ENCODE data around the gene CD2.

- RRBS, result no CpG with 5 or more reads among the region's 14 CpGs
Observed at GRCh38 chr1:116569761-116570101, 1.1 kb downstream of the CD58 start.

GRCh38 chr1:116754029-116754770, at the start of gene CD2:
TSS of gene CD2 (plus strand) at chr1:116754430.
- RRBS, result no CpG with 5 or more reads among the region's 6 CpGs

GRCh38 chr1:116755652-116756499, 1.6 kb downstream of the CD2 start:
- RRBS, result no CpG with 5 or more reads among the region's 13 CpGs

GRCh38 chr1:116806676-116807040, 52.4 kb downstream of the CD2 start:
- RRBS, result no CpG with 5 or more reads among the region's 4 CpGs

DNA sequence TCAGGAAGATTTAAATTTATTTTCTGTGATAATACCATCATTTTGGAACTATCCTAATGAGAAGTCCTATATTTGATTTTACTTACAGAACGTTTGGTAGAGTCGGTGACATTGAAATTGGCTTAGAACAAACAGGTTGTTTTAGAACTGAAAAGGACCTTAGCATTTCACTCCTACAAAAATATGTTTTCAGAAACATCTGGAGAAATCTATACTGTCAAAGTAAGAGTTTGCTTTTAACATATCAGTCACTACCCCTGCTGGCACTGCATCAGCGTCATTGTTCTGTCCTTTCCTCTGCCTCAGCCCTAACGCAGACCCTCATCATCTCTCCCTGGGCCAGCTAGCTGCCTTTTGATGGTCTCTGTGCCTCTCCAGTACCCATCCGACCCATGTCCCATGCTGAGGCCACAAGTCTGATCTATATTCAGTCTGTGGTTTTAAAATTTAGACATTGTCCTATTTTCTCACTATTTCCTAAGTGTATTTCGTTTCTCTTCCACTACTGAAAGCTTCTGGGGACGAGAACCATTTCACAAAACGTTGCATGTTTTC, 53.1 kb downstream of the CD2 start:
- RRBS, result no CpG with 5 or more reads among the region's 8 CpGs

DNA sequence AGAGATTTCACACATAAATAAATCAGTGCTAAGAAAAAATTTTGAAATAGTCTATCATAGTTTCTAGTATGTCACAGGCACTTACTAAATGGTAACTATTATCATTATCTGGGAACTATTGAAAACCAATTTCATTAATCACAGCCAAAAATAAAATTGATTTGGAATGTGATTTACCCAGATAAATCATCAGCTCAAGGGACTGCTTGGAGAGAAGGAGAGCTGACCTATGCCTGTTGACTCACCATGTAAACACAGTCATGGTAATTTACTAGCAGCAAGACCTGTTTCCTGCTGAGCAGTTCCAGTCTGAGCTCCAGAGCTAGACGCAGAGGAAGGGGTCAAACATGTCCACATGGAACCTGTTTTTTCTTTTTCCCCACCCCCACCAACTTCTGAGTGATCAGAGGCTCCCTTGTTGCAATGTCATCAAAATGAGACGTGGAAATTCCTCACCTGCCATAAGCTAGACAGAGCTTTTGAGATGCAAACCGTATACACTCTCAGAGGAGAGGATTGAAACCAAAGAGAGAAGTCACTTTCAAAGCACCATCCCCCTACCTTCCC, 56.1 kb upstream of the PTGFRN start:
- RRBS, result no CpG with 5 or more reads among the region's 3 CpGs

GRCh38 chr1:116909042-116909381, 704 bp upstream of the PTGFRN start:
- RRBS, result no CpG with 5 or more reads among the region's 5 CpGs

- RRBS, result 1% methylated on average over 22 of the region's 67 CpGs
Observed at GRCh38 chr1:116910318-116910965, 726 bp downstream of the PTGFRN start.

- RRBS, result no CpG with 5 or more reads among the region's 12 CpGs
Observed at GRCh38 chr1:116914946-116915770, 5.4 kb downstream of the PTGFRN start.

GRCh38 chr1:117059147-117060222, 641 bp upstream of the TTF2 start:
- RRBS, result no CpG with 5 or more reads among the region's 59 CpGs

DNA sequence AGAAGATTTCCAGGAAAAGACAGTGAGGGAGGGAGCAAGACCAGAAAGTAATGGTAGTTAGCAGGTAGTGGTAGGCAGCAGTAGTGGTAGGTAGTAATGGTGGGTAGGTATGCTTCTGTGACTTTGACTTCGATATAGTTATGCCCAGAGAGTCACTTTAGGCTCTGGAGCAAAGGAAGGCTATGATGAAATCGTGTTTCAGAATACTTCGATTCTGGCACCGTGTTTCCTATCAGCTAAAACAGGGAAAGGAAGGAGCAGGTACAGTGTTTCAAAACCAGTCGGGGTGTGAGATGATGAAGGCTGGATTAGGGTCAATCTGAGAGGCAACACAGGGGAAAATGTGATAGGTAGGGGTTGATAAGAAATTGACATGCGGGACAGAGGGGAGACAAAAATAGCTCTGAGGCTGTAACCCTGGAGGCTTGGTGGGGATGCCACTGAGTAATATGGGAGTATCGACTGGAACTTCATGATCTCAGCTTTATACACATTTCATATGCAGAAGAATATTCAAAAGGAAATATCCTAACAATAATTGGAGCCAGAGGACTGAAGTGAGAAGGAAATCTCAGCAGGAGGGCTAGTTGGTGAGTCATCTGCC, 25.2 kb upstream of the TRIM45 start:
- RRBS, result no CpG with 5 or more reads among the region's 7 CpGs

DNA sequence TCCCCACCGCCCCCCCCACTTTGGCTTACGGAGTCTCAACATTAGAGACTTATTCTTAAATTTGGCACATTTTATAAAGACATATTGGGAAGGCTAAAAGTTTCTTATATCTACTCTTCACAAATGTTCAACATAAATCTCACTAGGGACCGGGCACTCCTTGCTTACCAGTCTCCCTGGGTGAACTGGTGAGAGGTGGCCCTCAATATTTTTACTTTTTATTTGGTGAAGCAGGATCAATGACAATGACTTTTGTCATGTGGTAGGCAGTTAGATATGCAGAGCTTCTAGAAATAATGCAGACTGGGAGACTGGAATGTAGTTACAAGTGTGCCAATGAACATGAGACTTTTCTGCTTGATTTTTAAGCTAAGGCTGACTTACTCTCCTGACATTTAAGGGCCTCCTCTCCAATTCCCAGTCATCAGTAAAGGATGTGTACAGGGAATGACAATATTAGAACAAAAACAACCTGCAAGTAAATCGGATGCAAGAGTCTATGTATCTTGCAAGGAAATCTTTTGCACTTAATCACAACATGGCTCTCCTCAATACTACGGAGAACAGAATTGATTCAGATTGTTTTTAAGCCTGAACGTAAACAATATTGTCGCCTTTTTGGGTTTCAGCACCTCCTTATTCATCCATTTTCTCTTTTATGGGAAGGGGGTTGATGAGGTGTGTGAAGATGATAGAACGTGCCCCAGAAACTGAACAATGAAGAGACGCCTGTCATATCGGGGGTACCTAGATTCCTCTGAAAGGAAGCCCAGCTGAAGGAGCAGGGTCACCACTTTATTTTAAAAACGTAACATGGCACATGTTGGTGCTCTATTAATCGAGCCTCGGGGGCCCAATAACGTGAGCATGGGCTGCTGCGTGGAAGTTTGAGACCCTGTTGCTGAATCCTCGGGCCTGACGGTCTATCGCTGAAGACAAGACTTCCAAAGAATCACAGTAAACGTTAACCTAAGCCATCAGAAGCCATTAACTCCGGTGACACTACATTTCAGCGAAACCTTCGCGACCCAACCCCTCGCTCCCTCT, 1.4 kb upstream of the MAN1A2 start:
- RRBS, result no CpG with 5 or more reads among the region's 24 CpGs

GRCh38 chr1:117608213-117608549, 2.3 kb downstream of the TENT5C start:
- RRBS, result no CpG with 5 or more reads among the region's 6 CpGs

GRCh38 chr1:117612421-117612735, 6.5 kb downstream of the TENT5C start:
- RRBS, result no CpG with 5 or more reads among the region's 4 CpGs

GRCh38 chr1:117630105-117630423, 24.2 kb downstream of the TENT5C start:
- RRBS, result no CpG with 5 or more reads among the region's 6 CpGs

DNA sequence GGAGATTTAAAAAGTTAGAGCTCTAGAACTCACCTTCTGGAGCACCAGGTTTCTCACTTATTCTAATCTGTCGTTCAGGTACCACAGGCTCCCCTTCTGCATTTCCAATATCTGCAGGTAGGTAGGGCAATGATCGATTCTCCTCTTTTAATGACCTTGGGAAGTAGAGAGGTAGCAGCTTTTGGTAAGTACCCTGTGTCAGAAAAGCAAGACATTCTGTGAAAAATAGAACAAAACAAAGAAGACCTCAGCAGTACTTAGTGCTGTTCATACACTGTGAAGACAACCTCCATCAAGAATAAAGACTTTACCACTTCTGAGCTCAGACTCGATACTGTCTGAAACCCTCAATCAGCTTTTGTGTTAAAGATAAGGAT, 30.4 kb downstream of the GDAP2 start:
- RRBS, result no CpG with 5 or more reads among the region's 3 CpGs

- RRBS, result no CpG with 5 or more reads among the region's 2 CpGs
Observed at GRCh38 chr1:117907267-117907652, 22.2 kb downstream of the GDAP2 start.

GRCh38 chr1:118815892-118816410, 172.2 kb downstream of the TBX15 start:
- RRBS, result no CpG with 5 or more reads among the region's 3 CpGs

DNA sequence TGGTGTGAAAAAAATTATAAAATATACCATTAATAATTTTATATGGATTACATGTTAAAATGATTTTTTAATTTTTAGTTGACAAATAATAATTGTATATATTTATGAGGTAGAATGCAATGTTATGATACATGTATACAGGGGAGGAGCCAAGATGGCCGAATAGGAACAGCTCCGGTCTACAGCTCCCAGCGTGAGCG, 136.0 kb downstream of the TBX15 start:
- RRBS, result no CpG with 5 or more reads among the region's 4 CpGs

GRCh38 chr1:118986272-118987033, 1.7 kb downstream of the TBX15 start:
- RRBS, result 5% methylated on average over 7 of the region's 30 CpGs